SP-49 (cell line): ENCODE measurements around a stretch of chr22.

DNA sequence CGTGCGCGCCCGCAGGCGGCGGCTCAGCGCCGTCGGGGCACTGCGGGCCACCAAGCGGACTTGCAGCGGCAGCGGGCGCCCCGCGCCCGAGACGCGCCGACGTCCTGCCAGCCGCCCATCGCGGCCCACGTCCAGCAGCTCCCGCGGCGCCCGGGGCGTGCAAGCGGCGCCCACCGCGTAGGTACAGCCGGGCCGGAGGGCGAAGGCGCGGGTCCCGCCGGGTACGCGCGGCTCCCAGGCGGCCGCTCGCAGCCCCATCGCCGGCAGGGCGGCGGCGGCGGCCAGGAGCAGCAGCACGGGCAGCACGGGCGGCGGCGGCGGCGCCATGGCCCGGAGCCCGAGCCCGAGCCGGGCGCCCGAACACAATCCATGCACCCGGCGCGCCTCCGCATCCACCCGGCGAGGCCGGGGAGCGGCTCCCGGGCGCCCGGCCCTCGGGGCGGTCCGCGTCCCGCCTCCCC, 546 bp downstream of the CELSR1 start:
- PRO-cap = no peak

GRCh38 chr22:46560506-46560984, 23.1 kb upstream of the CELSR1 start:
- PRO-cap = no peak

GRCh38 chr22:46576334-46576682, 38.9 kb upstream of the CELSR1 start:
- PRO-cap = no peak

GRCh38 chr22:46600190-46600829, 19.9 kb upstream of the GRAMD4 start:
- PRO-cap = no peak

GRCh38 chr22:46650593-46651045, 30.4 kb downstream of the GRAMD4 start:
- PRO-cap = no peak

- PRO-cap = no peak
Measured at GRCh38 chr22:46666491-46667168, 46.4 kb downstream of the GRAMD4 start.

GRCh38 chr22:46864135-46864977, 101.9 kb downstream of the TBC1D22A start:
- PRO-cap = no peak

DNA sequence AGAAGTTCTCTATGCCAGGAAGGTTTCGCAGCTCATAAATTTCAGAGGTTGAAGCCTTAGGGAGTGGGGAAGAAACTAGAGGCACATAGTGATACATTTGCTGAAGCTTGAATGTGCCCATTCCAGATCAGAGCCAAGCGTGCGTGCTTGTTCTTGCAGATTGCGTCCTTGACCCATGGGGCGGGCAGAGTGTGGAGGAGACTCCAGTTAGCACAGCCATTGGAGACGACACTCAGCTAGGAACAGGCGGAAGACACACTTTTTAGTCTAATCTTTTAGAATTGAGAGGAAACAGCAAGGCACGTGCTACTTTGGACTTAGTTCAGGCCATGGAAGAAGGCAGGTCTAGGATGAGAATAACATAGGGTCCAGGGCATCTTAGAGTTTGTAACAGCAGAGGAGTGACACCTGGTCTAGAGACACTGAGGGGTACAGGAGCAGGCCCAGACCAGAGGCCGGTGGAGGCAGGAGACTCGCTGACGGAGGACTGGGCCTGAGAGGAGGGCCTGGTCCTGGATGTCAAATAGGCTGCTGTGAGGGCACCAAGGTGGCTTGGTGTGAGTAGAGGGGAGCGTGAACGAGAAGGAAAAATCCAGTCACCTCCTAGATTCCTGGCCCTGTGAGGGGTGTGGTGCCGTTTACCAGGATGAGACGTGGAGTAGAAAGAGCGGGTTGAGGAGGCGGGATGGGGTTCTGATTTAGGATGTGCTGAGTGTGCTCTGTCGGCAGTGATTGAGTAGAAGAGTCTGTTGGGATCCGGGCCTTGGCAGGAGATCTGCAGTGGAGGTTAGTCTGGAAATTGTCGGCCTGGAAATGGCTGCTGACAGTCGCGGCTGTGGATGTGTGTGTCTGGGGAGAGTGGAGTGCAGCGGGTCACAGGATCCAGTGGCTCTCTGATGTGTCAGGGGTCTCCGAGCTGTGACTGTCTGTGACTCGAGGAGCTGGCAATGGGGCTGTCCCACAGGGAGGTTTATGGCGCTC, 154.7 kb downstream of the TBC1D22A start:
- PRO-cap = no peak

GRCh38 chr22:47053493-47054390, 291.3 kb downstream of the TBC1D22A start:
- PRO-cap = no peak

DNA sequence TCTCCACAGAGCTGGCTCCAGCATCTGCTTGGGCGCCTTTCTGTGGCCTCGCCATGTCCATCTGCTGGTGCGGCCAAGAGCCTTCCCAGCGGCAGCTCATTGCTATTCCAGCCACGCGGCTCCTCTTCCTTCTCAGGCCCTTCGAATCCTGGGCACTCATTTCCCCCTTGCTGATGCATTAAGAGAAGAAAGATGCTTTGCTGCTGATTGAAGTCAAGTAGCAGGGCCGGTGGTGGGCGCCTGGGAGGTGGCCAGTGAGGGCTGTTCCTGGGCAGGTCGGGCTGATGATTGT, 292.0 kb downstream of the TBC1D22A start:
- PRO-cap = no peak

DNA sequence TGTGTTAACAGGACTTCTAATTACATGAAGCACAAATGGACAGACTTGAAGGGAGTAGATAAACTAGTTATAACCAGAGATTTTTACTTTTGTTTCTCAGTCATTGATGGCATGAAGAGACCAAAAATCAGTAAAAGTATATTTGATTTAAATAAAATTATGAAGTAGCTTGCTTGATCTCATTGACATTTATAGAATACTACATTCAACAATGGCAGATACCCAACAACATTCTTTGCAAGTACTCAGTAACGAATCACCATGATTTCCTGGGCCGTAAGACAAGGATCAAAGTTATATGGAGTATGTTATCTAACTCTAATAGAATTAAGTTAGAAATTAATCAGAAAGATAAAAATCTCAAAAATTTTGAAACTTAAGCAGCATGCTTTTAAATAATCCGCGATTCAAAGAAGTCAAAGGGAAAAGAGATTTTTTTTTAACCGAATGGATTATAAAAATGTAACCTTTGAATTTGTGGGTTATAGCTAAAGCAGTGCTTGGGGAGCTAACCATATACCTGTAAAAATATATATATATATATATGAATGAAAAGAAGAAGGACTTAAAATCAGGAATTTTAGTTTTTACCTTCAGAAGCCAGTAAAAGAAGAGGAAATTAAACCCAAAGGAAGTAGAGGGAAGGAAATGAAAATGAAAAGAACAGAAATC, 317.8 kb downstream of the TBC1D22A start:
- PRO-cap = no peak

- PRO-cap = no peak
Measured at GRCh38 chr22:47086932-47087417, 324.5 kb downstream of the TBC1D22A start.

DNA sequence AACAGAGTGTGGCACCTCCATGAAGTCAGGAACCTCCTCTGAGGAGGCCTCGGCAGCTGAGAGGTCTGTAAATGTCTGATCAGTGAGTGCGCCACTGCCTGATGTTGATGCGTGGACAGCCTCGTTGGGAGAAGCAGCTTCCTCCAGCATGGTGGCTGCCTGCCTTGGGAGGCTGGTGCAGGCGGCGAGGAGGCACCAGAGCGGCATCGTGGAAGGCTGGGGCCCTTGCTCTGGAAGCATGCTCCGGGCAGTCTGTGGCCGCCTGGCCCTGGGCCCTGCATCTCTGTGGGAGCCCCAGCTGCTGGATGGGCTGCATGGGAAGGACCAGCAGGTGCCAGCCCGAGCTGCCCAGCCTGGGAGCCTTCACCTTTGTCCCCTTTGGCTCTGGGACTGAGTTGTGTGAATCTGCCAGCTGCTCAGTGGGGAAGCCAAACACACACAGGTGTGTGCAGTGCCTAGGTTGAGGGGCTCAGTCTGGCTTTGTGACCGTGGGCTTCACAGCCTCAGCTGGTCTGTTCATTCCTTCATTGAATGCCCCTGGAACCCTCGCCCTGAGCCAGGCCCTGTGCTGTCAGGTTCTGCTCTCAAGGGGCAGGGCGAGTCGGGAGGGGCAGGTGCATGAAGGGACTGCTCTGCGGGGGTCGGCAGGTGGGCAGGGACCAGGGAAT, 354.0 kb downstream of the TBC1D22A start:
- PRO-cap = no peak

- PRO-cap = unidirectional peak, plus-strand start at chr22:48263676
Measured at GRCh38 chr22:48263558-48263757, 225.9 kb upstream of the TAFA5 start.

GRCh38 chr22:48587685-48588007, 98.3 kb downstream of the TAFA5 start:
- PRO-cap = no peak

GRCh38 chr22:48751270-48751802, 262.0 kb downstream of the TAFA5 start:
- PRO-cap = no peak

DNA sequence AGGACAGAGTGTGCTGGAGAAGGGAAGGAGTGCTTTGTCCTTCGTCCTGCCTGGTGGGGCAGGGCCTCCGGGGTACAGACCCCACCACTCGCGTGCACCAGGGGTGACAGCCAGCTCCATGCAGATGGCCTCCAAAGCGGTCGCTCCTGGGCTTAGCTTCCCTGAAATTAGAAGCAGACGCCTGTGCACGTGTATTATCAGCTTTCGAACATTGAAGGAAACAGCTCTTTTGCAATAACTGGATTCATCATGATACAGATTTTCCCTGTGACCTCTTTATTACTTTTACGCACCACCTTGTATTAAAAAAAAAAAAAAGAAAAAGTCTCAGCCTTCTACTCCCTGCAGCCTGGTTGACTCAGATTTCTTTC, 378.6 kb downstream of the TAFA5 start:
- PRO-cap = no peak

GRCh38 chr22:49462889-49463335, 364.8 kb downstream of the BRD1 start:
- PRO-cap = no peak

GRCh38 chr22:49955448-49956204, 4.9 kb upstream of the PIM3 start:
- PRO-cap = no peak

DNA sequence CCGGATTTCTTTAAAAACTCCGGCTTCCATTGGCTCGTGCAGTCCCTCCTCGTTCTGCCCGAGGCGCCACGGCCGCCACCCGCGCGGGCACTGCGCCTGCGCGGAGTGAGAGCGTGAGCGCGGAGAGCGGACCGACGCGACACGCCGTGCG, 309 bp upstream of the PIM3 start:
- PRO-cap = bidirectional peak, plus-strand start at position 106 of the sequence, minus-strand start outside the sequence